ENCODE results near the genes CMA1 and AP4S1.

DNA sequence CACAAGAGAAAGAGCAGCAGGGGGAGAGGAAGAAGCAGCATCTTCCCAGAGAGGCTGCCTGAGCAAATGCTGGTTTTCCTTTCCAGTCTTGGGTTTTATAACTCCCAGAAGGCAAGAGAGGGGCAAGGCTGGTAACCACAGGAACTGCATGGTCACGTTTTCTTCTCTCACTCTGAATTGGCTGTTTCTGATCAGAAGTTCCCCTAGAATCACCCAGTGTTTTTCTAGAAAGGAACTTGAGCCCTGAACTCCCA is at the start of gene CMA1:
Gene CMA1 (minus strand): TSS at position 71 of the 254 bp plus-strand sequence.
- PRO-cap, 7 experiments = no peak in any of the 7 experiments

- PRO-cap, 7 experiments = no peak in any of the 7 experiments
Observed at GRCh38 chr14:24680598-24680918, 46.6 kb upstream of the GZMB start.

- PRO-cap, 7 experiments = no peak in any of the 7 experiments
Observed at GRCh38 chr14:25041318-25041843, 8.6 kb downstream of the STXBP6 start.

GRCh38 chr14:26331030-26331229 is 266.9 kb downstream of the NOVA1 start:
- PRO-cap, 7 experiments = no peak in any of the 7 experiments

DNA sequence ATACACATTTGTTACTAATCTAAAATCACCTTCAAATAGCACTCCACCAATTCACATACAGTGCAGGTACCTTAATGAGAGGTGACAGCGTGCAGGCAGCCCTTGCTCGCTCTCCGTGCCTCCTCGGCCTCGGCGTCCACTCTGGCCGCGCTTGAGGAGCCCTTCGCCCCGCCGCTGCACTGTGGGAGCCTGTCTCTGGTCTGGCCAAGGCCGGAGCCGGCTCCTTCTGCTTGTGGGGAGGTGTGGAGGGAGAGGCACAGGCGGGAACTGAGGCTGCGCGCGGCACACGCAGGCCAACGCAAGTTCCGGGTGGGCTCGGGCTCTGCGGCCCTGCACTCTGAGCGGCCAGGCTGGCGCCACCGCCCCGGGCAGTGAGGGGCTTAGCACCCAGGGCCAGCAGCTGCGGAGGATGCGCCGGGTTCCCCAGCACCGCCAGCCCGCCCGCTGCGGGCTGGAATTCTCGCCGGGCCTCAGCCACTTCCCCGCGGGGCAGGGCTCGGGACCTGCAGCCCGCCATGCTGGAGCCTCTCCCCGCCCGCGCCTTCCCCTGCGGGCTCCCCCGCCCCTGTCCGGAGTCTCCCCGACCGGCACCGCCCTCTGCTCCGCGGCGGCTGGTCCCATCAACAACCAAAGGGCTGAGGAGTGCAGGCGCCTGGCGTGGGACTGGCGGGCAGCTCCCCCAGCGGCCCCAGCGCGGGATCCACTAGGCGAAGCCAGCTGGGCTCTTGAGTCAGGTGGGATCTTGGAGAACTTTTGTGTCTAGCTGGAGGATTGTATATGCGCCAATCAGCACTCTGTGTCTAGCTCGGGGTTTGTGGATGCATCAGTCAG is 921.3 kb upstream of the FOXG1 start:
- PRO-cap, 7 experiments = no peak in any of the 7 experiments

- PRO-cap, 7 experiments = no peak in any of the 7 experiments
Observed at GRCh38 chr14:28188143-28189018, 578.2 kb upstream of the FOXG1 start.

- PRO-cap, 7 experiments = no peak in any of the 7 experiments
Observed at GRCh38 chr14:28772471-28773040, 6.0 kb downstream of the FOXG1 start.

DNA sequence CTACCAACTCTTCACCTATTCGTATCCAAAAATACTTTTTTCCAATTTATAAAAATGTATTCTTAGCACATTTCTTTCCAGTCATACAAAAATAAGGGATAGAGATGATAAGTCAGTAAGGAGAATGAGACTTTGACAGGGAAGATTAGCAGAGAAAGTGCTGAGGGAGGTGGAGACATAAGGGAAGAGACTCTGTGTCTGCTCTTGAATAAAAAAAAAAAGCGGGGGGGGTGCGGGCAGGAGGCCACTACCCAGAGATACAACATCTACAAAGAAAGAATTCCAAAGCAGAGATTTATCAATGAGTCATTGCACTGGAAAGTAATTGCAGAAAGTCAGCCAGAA is 267.0 kb upstream of the PRKD1 start:
- PRO-cap, 7 experiments = no peak in any of the 7 experiments

DNA sequence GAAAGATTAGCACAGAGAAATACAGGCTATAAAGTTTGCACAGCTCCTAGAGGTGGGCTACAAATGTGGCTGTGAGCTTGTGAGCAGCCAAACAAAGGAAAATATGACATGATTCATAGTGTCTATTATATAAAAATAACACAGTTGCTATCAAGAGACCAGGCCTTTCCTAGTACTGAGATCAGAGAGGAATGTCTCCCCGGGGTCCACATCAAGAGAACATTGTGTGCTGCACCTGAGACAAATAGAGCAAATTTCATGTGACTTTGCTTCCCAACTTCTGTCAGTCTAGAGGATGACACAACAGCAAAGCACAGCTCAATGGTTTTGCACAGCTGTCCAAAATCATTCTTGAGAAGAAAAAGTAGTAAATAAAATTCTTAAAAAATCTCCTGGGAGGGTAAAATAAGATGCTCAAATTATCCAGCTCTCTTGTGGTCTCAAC is 297.5 kb upstream of the PRKD1 start:
- PRO-cap, 7 experiments = no peak in any of the 7 experiments

GRCh38 chr14:30653464-30653686 is 31.3 kb downstream of the SCFD1 start:
- PRO-cap, 7 experiments = no peak in any of the 7 experiments

DNA sequence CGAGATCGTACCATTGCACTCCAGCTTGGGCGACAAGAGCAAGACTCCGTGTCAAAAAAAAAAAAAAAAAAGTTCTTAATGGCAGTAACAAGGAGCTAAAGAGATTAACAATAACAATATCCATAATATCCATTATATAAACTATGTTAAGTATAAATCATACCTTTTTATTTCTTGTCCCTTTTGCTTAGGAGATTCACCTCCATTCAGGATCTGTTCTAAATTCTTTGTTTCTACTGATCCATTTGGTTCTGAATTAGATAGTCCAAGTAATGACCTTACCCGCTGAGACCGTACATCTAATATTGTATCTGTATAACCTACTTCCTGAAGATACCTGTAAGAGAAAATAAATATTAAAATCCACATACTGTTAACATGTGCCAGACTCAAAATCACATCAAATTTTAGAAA is 72.6 kb downstream of the COCH start:
- PRO-cap, 7 experiments = no peak in any of the 7 experiments

DNA sequence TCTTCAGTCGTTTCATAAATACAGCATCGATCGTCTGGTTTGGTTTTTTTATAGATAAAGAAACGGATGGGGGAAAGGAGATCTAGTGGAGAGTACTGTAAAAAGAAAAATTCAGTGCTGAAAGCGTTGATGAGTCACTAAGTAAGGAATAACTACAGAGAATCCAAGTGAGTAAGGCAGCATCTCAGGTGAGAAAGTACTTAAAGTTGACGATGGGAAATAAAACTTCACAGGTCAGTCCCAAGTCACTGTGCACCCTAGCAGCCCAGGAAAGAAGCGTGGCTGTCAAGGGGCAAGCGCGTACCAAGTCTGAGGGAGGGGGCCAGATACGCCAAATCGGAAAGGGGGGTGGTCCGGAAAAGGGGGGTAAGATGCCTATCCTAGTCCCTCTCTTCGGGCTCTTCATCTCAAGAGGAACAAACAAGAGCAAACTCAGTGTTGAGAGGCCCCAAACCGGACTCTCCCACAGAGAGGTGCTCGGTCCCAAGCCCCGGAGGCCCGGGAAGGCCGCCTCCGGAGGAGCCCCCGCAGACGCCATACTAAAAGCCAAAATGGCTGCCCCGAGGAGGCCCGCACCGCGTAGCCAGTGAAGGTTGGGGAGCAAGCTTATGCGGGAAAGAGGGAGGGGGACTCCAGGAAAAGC is at the start of gene AP4S1:
Gene AP4S1 (plus strand): TSS at position 539 of the 643 bp plus-strand sequence.
- PRO-cap, 7 experiments = peak in 7 of 7 experiments; most common plus-strand start position 542 of the sequence (in 7); most common minus-strand start position 541 of the sequence (in 7)

DNA sequence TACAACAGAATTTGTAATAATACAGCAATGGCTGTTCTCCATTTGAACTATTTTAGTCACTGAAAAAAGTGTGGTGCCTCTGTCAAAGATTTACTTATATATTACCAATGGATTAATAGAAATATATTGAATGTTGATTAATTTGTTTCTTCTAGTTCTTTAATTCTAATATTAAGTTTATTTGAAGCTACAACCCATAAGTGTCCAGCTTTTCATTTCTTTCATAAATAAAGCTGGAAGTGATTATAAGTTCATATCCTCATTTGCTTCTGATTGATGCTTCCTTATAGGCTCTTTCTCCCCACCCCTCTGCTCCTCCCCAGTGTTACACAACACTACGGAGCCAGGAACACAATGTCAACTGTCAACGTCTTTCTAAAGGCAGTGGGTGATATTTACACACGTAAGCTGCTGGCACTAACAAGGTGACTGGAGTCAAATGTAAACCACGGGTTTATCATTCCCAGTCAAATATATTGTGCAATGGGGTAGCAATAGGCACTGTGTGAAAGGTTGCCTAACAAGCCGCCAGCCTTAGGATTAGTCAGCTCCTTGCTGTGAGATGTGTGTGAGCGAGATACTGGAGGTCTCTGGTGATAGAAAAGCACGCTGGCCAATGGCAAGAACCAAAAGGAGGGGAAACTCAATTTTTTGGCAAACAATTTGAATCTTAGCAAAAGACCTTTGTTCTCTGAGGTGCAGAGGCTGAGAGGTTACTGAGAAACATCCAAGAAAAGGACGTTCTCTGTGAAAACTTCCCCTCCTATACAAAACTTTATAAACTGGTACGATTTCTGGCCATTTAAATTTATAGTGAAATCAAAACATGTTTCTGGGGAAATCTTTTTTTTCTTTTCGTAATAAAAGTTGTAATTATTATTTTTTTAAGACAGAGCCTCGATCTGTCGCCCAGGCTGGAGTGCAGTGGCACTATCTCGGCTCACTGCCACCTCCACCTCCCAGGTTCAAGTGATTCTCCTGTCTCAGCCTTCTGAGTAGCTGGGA is 22.1 kb upstream of the HECTD1 start:
- PRO-cap, 7 experiments = no peak in any of the 7 experiments

DNA sequence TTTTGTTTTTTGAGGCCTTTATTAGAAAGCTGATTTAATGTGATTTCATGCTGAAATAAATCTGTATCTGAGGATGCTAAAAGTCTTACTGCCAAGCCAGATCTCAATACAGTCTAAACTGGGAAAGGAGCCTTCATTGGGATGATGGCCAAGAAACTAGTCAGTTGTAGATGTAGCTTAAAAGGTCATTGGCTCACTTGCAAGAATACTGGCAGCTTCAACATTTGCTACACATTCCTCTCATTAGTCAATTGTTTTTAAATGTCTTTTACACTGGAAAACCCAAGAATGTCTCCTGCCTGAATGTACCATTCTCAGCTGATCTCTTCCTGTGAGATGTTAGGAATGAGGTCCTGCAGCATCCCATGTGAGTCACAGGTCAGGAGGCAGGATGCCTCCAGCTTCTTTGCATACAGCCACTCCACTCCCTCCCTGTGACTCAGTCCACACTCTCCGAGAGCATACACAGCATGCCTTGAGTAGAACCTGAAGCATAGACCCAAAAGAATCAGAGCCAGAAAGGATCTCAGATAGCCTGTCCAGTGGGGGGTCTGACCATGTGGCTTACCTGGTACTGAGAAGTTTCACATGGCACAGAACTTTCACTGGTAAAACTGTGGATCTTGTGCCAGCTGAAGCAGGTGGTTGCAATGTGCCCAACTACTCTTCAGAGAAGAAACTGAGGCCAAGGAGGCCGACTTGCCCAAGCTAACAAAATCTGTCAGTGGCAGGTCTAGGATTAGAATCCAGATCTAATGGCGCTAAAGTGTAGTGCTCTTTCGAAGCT is 56.0 kb upstream of the HECTD1 start:
- PRO-cap, 7 experiments = no peak in any of the 7 experiments

- PRO-cap, 7 experiments = no peak in any of the 7 experiments
Observed at GRCh38 chr14:31685047-31685657, 123.9 kb downstream of the NUBPL start.

DNA sequence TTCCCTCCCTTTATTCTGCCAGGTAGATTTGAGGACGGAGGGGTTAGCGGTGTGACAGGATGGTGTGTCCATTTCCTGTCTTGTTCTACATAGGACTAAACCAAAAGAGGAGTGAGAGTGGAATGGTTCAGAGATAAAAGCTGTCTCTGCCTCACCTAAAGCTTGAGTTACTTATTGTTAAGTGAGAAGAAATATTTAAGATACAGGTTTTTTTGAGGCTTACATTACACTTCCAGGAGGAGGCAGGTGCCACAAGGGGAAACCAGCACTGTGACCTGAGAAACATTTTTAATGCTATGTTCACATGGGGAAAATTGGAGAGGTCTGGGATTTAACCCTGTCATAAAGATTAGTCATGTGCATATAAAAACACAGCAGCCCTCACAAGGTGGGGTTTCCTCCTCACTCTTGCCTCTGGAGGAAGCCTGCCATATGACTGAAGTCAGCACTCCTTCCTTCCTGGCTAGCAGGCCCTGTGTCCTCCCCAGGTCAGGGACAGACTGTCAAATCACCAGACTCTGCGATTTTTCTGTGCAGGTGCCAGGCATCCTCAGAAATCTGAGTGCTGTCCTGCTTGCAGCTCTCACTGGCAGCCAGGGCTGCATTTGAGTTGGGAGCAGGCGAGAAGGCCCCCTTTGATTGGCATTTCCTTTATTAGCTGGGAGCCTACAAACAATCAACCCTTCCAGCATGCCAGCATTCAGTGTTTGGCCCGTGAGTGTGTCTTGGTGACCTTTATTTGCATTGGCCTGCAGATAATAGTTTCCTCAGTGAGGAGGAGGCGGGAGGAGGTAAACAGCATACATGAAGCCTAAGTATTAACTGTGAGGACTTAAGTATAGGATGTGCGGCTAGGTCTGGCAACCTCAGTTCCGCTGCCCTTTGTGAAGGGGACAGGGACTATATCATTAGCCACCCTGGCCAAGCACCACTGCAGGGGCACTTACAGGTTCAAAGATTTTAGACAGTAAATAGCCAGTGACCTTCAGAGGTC is 183.9 kb upstream of the ARHGAP5 start:
- PRO-cap, 7 experiments = no peak in any of the 7 experiments

DNA sequence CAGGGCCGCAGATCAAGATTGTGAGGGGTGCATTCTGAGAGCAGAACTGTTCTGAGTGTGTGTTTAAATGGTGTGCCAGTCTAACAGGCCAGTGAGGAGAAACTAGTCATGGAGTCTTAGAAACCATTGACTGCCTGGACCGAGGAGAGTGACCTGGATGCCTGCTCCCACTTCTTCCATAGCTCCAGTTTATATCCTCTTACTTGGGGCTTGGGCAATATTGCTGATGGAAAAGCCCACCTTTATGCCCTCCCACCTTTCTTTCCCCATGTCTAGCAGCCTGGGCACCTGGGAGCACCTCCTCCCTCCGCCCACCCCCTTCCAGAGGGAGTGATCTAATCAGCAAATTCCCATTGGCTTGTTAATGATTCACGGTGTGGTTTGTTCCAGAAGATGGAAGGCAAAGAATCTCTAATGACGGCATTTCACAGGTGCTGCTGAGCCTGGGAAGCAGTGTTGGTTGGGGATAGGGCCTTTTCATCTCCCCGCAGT is 71.1 kb upstream of the ARHGAP5 start:
- PRO-cap, 7 experiments = no peak in any of the 7 experiments

- PRO-cap, 7 experiments = peak in 3 of 7 experiments; most common plus-strand start chr14:32202545 (in 2)
Observed at GRCh38 chr14:32202475-32202795, 125.3 kb downstream of the ARHGAP5 start.

DNA sequence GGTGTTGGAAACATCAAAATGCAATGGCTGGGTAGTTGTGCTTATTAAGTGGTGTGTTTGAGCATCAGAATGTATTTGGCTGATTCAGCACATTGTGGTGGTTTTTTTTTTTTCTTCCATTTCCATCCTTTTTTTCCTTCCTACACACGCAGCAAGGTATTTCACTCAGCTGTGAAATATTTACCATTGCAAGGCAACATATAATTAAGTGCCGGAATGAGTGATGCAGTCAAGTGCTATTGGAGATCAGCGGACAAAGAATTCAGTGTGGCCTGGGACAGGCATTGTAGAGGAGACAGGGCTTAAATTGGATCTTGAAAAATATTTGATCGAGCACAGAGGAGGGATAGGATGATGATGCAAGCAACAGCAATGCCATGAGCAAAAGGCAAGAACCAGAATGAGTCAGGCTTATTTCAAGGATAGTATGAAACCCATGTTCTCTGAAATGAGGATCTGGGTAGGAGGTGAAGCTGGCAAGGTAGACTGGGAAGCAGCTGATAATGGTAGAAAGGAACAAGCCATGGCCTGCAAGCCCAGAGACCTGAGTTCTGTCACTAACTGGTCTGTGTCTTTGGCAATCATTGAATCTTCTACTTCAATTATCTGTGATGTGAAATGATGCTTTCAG is 178.5 kb downstream of the AKAP6 start:
- PRO-cap, 7 experiments = no peak in any of the 7 experiments

GRCh38 chr14:32574056-32574488 is 245.0 kb downstream of the AKAP6 start:
- PRO-cap, 7 experiments = no peak in any of the 7 experiments

All from T-cell (primary cell).